Karpas-422 (cell line): ENCODE data around the gene MINAR2.

- PRO-cap = no peak
- RAMPAGE, long total RNA = no peak
Observed at GRCh38 chr5:126509335-126509983, 85.6 kb downstream of the ALDH7A1 start.

GRCh38 chr5:126538966-126539558, 56.0 kb downstream of the ALDH7A1 start:
- PRO-cap = no peak
- RAMPAGE, long total RNA = no peak

GRCh38 chr5:126543677-126544249, 51.3 kb downstream of the ALDH7A1 start:
- PRO-cap = no peak
- RAMPAGE, long total RNA = no peak

DNA sequence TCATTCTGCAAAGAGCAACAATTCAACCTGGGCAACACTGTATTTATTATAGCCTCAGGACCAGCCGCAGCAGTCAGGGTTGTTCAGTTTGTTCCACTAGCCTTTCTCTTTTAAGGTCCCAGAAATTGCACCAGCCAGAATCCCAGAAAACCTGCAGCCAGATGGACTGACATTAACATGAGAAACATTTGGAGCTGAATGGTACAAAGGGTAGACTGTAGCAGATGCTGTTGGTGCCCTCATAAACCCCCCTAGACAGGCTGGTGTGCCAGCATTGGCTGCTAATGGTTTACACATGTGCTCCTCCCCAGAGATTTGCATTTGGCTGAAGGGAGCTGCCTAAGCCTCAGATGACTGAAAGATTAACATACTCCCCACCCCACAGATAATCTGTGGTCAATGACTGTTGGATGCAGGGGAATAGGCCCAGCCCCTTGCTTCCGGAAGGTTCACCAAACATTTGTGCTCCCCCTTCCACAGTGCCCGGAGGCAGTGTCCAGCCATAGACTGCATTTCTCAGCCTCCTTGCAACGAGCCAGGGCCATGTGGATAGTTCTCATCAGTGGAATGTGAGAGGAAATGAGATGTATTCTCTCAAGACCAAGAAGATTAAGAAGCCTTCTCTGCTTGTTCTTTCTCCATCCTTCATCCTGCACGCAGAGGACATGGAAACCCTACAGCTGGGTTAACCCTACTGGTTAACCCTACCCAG, 48.7 kb downstream of the TEX43 start:
- PRO-cap = no peak
- RAMPAGE, long total RNA = no peak

DNA sequence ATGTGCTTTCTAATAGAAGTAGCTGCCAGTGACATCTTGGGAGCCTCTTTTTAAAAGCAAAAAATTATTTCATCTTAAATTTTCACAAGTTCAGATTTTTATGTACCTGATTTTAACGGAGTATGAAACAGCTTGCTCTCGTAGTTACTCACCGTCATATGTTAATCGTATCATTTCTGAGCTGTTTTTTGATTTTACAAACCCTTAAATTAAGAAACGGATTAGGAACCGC, 877 bp upstream of the LMNB1 start:
- PRO-cap = no peak
- RAMPAGE, long total RNA = no peak

GRCh38 chr5:127028510-127029419, 1.6 kb downstream of the MARCHF3 start:
- PRO-cap = no peak
- RAMPAGE, long total RNA = no peak

DNA sequence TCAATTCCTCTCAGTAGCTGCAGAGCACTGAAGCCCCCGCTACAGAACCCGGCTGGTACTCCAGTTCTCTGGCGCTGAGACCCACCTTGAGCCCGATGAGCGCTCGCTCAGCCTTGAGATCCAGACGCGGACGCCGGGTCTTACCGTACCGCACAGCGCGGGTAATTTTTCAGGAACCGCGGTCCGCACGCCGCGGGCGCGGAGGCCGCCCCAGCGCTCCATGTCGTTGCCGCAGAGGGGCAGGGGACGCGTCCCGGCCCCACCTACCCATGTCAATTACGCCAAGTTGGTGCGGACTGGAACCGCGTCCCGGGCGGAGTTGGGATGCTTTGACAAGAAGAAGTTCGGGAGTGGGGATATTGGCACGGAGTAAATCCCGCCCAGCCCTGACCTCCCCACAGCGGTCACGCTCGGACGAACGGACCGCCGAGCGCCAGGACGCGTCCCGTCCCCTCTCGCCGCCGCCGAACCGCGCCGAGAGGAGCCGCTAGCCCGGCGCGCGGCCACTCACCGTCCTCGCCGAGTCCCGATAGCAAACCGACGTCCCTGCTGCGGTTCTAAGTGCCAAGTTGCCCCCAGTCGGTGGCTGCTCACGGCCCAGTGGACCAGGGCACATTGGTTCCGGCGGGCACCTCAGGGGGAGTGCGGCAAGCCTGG, 391 bp downstream of the MARCHF3 start:
- PRO-cap = no peak
- RAMPAGE, long total RNA = no peak

- PRO-cap = no peak
- RAMPAGE, long total RNA = no peak
Observed at GRCh38 chr5:127410323-127410865, 107.0 kb upstream of the PRRC1 start.

- PRO-cap = no peak
- RAMPAGE, long total RNA = no peak
Observed at GRCh38 chr5:127940970-127941247, 142.7 kb upstream of the SLC12A2 start.

DNA sequence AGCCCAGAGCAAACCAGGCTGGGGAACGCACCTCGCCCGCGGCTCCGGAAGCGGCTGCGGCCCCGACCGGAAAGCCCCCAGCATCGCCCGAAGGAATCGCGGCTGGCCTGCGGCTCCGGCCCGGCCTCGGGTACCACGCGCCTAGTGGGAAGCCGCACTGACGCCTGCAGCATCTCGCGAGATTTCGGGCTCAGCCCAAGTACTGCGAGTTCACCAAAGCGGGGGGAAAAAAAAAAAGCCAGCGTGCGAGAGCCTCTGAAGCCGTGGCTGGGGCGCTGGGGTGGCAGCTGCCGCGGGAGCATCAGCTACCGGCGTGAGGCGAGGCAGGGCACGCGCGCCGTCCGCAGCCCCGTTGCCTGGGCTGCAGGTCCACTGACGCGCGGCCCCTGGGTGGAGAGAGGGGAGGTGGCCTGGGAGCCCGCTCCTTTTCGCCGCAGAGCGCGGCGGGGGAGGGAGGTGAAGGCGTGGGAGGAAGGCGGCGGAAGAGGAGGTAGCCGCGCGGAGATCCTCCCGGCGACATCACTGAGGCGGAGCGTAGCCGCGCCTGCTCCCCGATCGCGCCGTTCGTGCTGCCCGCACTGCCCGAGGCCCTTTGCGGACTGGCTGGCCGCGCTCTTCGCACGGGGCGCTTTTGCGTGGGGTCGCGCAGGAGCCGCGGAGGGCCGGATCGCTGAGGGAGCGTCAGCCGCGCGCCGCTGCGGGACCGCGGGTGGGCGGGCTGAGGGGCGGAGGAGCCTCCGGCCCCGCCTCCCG, 451 bp upstream of the SLC12A2 start:
- PRO-cap = bidirectional peak, plus-strand start at position 459 of the sequence, minus-strand start at position 146 of the sequence; bidirectional peak, plus-strand start outside the sequence, minus-strand start at position 605 of the sequence
- RAMPAGE, long total RNA = no peak

DNA sequence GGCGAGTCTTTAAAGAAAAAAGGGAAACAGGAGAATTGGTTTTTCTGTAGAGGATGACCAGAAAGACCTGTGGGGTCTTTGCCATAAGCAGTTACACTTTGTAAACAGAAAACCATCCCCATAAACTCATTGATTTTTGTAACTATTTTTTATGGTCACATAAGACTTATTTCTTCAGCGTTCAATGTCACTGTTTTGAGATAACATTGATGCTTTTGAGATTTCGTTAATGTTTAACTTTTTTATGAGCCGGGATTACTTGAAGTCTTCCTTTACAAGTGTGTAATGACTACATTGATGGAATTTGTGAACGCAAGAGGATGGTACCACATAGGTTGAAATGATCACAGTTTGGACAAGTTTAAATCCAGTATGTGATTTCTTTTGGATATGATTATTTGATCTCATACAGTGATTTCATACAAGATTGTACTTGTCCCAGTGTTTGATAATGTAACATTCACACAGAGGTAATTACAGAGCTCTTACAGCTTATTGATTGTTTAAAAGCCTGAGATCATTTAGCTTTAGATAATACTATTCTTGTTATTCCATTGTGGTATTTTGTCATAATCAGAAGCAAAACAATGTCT, 1.9 kb downstream of the SLC12A2 start:
- PRO-cap = no peak
- RAMPAGE, long total RNA = no peak

DNA sequence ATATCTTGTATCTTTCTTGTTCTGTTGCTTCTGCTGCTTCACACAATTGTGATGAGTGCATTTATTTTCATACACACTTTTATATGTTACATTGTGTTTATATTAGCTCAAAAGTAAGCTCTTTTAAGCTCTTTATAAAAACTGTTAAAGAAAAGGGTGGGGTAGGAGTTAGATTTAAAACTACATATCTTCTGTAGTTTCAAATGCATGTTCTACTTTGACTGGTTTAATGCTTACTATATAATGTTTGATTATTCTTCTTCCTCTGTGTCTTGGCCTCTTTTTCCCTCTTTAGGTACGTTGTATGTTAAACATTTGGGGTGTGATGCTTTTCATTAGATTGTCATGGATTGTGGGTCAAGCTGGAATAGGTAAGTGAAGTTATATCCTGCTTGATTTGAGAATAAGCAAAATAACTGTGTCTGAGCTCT, 30.4 kb downstream of the SLC12A2 start:
- PRO-cap = no peak
- RAMPAGE, long total RNA = no peak

GRCh38 chr5:128180279-128181029, 96.9 kb downstream of the SLC12A2 start:
- PRO-cap = no peak
- RAMPAGE, long total RNA = no peak

GRCh38 chr5:128634091-128634613, 96.1 kb upstream of the FBN2 start:
- PRO-cap = no peak
- RAMPAGE, long total RNA = no peak

DNA sequence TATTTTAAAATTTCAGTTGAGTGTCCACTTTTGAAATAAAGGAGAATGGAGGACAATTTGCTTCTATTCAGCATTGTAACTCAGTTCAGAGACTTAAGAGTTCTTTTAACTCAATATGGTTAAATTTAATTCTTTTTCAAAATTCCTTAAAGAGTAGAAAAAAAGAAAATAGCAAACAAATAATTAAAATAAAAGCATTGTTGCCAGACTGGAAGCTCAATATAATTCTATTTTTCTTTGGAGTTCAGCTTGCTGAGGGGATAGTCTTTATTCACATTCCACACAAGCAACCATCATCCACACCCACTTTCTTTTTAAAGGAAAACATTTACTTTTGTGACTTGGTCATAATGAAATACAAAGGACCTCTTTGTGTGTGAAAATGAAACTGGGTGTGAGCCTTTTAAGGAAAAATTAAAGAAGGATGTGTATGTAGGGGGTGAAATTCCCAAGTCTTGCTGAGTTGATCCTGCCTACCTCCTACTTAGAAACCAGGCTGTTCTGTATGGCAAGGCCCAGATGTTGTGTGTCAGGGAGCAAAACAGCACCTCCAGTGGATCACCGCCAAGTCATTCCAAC, 198.3 kb upstream of the FBN2 start:
- PRO-cap = no peak
- RAMPAGE, long total RNA = no peak

DNA sequence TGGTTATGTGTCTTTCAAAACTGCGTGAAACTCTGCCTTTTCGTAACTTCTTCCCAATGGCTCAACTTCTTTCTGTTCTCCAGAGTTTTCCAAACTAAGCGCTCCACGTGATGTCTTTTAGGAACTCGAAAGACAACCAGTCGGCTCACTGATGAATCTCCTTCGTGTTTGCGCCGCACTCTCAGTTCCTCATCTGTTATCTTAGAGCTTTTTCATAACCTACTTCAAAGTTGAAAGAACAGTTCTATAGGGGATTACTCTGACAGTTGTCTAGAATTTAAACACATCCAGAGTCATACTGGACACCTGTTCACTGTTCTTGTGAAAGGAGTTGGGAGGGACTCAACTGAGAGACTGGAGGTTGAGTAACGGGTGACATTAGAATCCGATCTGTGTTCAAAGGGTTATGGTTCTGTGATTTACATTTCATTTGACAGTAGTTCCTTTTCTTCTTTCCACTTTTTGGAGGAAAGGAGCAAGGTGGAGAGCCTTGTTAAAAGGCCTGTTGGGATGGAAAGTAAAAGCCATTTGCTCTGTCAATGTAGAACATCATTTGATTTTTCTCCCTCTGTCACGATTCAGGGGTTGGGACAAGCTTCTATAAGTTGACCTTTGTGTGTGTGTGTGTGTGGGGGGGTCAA, 2.0 kb downstream of the ADAMTS19 start:
- PRO-cap = bidirectional peak, plus-strand start at position 349 of the sequence, minus-strand start at position 195 of the sequence
- RAMPAGE, long total RNA = no peak

DNA sequence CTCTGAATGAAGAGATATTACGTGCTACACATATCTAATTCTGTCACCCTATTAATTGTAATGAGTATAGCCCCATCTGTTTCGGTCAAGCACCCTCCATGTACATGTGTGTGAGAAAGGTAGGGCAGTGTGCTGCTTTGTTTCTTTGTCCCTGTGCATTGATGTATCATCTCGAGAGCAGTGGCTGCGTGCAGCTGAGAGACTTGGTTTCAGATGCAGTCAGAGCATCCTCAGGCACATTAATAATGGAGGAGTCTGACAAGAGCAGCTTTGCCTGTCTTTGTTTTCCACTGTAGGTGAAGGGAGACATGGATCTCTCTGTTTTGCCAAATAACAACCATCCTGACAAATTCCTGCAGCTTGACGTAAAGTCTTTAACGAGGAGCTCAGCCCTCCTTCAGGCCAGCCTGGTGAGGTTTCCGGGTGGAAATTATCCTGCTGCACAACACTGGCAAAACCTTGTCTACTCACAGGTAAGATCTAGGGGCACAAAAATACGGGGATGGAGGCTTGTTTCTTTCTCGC, at the start of gene MINAR2:
Gene MINAR2 (plus strand): TSS at position 212 of the 525 bp plus-strand sequence.
- PRO-cap = no peak
- RAMPAGE, long total RNA = no peak

DNA sequence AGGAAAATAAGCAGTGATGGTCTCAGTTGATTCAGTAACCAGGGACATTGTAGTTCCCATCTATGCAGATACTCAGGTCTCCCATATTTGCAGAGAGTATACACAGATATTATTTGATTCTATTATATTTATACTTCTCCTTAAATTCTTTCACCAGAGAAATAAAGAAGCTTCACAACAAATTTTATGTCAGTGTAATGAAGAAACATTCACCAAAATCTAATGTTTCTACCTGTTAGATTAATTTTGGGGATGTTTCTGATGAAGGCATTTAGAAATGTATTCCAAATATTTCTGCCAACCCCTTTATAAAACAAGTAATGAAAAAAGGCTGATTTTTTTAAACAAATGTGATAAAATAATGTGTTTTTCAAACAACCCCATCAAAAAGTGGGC, 3.6 kb downstream of the MINAR2 start:
- PRO-cap = no peak
- RAMPAGE, long total RNA = no peak

DNA sequence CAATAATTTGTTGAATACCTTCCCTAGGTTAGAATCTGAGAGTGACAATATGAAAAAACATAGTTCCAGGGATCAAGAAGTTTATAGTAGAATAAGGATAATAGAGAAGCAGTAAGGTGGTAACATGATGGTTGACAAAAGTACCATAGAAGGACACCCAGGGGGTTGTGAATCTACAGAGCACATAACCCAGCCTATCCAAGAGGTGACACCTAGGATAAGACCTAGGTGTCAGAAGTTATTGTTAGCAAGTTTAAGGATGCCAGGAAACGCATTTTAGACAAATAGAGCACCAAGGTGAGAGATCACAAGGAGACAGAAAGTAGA, 86.4 kb downstream of the CHSY3 start:
- PRO-cap = no peak
- RAMPAGE, long total RNA = no peak

DNA sequence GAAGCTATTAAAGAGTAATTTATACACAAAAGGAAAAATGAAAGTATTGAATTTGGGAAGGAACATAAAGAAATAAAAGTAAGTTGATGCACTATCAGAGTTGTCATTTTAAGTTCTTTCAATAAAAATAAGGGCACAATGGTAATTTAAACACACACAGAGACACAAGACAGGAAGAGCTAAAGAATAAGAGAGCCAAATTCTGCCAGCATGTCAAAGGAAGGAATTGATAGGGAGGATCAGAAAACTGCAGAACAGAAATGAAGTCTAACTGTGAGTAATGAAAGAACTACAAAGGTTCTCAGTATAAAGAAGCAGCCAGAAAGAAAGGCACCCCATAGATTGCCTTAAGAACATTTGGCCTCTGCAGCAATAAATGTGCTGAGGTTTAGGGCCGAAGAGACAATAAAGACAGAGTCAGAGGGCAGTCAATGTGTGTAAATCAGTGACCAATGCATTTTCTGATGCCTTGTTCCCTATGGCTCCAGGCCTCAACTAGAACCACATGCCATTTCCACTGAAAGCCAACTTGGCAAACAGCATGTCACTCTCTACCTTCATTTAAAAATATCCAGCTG, 281.1 kb downstream of the HINT1 start:
- PRO-cap = no peak
- RAMPAGE, long total RNA = no peak